Mesangial cell (primary cell): Measurements from ENCODE around the gene GBP4.

- RAMPAGE, long total RNA: no peak
Measured at GRCh38 chr1:85427243-85427651, 37.7 kb downstream of the DDAH1 start.

GRCh38 chr1:85446650-85447411 lies 18.1 kb downstream of the DDAH1 start:
- RAMPAGE, long total RNA: no peak

DNA sequence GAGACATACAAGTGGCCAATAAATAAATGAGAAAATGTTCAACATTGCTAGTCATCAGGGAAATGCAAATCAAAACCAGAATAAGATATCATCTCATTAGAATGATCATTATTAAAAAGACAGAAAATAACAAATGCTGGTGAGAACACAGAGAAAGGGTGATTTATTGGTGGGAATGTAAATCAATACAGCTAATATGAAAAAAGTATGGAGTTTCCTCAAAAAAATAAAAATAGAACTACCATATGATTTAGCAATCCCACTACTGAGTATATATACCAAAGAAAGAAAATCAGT lies 181.6 kb downstream of the COL24A1 start:
- RAMPAGE, long total RNA: no peak

- RAMPAGE, long total RNA: no peak
Measured at GRCh38 chr1:86395347-86395657, 821 bp downstream of the ODF2L start.

DNA sequence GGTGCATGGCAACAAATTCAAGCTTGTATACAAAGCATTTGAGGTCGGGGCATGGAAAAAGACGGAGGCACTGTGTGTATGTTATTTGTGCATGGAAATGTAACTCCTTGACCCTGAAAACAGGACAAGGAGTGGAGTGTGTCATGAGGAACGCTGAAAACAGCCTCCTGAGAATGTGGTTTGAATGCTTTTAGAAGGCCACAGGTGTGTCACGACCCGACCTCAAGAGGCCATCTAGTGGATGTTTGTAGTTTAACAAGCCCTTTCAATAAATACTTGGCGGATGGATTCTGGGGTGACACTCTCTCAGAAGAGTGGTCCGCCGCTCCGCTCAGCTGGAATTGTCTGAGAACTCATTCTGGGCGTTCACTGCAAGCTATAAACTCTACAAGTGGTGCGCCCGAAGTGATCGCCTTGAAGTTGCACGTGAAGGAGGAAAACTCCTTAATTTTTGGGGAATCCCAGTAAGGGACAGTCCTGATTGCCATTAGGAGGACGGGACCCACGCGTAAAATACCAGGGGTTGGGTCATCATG lies 33.4 kb downstream of the CLCA1 start:
- RAMPAGE, long total RNA: no peak

- RAMPAGE, long total RNA: no peak
Measured at GRCh38 chr1:86648123-86648749, 56.1 kb upstream of the SH3GLB1 start.

GRCh38 chr1:86788191-86788873 lies 84.0 kb downstream of the SH3GLB1 start:
- RAMPAGE, long total RNA: no peak

DNA sequence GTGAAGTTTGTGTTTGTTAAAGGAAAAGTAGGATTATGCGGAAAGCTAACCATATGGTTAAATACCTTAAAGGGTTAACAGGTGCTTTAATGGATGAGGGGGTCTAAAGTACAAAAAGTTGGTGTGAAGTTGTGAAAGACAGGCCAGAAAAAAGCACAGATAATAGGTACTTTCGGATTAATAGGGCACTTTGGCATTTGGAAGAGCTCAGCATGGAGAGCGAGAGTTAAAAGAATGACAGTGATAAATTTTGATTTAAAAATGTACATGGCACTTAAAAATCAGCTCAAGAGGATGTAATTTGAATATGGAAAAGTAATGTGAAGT lies 1.5 kb downstream of the HS2ST1 start:
- RAMPAGE, long total RNA: no peak

DNA sequence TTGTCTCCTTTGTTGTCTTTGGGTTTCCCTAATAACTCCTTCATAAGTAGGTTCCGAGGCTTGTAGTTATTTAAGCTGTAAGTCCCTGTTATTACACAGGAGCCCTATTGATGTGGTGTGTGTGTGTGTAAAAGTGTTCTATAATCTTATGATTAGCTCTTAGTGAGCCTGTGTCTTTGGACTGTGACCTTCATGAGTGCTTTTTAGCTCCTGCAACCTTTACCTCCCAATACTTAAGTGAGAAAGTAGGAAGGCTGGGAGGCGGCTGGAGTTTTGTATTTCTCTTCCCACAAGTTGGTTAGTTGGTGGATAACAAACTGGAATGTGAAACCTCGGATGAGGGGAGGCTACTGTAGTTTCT lies 19.4 kb downstream of the HS2ST1 start:
- RAMPAGE, long total RNA: no peak

- RAMPAGE, long total RNA: no peak
Measured at GRCh38 chr1:87132668-87133069, 196.0 kb upstream of the LMO4 start.

GRCh38 chr1:87134469-87134904 lies 194.2 kb upstream of the LMO4 start:
- RAMPAGE, long total RNA: no peak

GRCh38 chr1:88683472-88683925 lies 574 bp upstream of the PKN2 start:
- RAMPAGE, long total RNA: no peak

DNA sequence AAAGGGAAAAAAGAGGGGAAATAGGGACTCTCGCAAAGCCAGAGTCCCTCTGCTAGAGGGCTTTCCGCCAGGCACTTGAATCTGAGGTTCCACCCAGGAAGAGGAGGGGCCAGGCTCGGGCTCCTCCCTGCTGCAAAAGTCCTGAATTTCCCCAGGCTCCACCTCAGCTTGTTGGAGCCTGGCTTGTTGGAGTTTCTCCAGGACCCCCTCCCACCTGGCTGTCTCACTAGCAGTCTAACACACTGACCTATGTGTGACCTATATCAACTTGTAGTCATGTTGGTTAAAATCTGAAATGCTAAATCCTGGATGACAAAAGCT lies 25.5 kb downstream of the GBP2 start:
- RAMPAGE, long total RNA: no peak

- RAMPAGE, long total RNA: no peak
Measured at GRCh38 chr1:89198136-89199169, at the start of gene GBP4. Gene GBP4 (minus strand): TSS chr1:89198942.

DNA sequence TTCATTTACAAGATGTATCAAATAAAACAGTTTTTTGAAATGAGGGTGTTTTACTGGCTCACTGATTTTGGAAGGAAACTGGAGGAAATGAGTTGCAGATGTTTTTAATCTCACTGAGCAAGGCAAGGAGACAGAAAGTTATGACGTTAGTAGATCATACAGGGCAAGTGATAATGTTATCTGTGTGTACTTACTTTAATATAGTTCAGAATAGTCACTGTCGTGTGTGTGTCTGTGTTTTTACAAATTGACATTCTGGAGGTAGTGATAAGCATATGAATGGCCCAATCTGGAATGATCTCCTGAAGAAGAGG lies 1.9 kb upstream of the GBP4 start:
- RAMPAGE, long total RNA: no peak

DNA sequence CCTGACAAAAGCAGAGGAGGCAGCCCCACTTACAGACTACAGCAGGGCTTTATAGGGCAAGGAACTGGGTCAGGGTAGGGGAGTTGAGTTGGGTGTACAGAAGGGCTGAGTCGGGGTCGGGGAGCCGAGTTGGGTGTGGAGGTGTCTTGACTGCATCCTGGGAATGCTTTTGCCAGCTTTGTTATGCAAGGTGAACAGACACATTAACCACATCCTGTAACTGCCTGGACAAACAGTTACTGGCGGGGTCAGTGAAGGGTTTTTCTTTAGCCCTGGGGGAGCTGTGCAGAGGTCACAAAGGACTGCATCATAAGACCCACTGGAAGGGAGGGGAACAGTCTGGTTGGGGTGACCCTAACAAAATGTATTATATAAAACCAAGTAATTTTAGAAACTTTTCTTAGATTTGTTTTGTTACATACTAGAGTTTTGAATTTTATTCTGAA lies 39.2 kb upstream of the GBP5 start:
- RAMPAGE, long total RNA: no peak

- RAMPAGE, long total RNA: no peak
Measured at GRCh38 chr1:89565129-89566104, 40.8 kb downstream of the LRRC8B start.

DNA sequence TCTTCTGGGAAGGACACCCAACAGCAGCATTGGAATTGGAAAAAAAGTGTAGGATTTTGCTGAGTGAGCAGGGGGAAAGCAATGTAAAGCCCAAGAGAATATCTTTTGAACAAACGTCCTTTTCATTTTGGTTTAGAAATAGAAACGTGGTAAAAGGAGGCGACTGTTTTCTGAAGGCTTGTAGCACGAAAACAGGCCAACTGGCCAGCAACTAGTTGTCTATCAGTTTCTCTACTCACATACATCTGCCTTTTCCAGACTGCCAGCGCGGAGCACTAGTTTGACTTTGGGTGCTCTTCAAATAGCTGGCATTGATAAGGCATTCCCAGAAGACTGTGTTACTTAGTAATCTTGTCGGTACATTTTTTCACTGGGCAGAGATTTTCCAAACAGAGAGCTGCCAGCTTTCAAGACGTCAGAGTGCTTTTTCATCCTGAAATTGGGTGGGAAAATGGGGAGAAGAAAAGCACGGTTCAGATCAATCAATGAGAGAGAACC lies 1.1 kb upstream of the LRRC8C start:
- RAMPAGE, long total RNA: no peak

DNA sequence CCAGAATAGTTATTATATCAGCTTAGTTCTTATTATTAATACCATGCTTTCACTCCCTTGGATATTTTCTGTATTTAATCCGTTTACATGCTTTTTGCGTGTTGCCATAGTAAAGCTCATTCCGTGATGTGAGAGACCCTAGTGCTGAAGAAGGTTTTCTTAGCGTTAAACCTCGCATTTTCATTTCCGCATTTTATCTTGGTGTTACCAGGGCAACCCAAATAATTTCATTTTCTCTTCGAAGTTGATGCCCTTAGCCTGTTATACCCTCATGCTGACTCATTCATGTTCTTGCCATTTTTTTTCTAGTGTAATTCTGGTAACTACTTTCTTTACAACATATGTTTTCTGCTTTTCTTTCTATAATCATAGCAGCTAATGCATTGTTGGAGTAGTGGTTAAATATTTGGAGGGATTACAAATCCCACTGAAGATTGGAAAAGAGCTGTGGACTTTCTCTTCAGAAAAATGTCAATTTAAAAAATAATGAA lies 37.3 kb downstream of the LRRC8C start:
- RAMPAGE, long total RNA: no peak

DNA sequence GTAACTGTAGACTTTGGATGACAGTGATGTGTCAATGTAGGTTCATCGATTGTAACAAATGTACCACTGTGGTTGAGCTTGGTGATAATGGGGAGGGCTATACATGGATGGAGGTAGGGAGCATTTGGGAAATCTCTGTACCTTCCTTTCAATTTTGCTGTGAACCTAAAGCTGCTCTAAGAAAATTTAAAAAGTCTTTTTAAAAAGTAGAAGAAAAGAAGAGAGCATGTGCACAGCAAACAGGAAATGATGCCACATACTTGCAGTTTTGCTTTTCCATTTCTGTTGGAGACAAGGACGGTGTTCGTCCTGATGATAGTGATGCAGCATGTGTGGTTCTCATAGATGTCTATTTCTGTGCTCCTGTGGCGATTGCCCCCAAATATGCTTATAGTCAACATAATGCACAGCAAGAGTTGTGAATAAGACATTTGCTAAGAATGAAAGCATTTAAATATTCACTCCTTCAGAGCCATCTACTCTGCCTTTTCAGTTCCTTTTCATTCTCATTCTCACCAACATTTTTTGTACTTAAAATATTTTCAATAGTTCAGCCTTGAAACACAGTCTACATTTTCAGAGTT lies 66.5 kb downstream of the LRRC8C start:
- RAMPAGE, long total RNA: no peak